ENCODE results near the genes SPEM3 and ZBTB4.

DNA sequence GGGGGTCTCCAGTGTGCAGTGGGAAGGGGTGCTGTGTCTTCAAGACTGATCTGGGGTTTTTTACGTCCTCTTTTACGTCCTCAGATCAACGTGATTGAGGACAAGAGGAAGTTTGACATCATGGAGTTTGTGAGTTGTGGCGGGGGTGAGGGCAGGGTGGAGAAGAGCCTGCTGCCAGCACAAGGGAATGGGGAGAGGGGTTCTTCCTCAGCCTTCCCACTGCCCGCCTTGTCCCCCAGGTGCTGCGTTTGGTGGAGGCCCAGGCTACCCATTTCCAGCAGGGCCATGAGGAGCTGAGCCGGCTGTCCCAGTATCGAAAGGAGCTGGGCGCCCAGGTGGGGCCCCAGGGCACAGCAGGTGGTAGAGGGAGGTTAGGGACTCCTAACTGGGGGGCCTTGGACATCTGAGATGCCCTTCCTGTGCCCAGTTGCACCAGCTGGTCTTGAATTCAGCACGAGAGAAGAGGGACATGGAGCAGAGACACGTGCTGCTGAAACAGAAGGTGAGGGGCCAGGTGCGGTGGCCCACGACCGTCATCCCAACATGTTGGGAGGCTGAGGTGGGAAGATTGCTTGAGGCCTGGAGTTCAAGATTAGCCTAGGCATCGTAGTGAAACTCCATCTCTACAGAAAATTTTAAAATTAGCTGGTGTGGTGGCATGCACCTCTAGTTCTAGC, 7.4 kb downstream of the ACAP1 start:
- PRO-cap, 2 experiments, result no peak in any of the 2 experiments

GRCh38 chr17:7346319-7347244, 5.4 kb upstream of the KCTD11 start:
- PRO-cap, 2 experiments, result no peak in any of the 2 experiments

- PRO-cap, 2 experiments, result peak in 2 of 2 experiments; most common plus-strand start chr17:7351344 (in 1); most common minus-strand start chr17:7351252 (in 1)
These were observed 533 bp upstream of the KCTD11 start for GRCh38 chr17:7351134-7352124.

DNA sequence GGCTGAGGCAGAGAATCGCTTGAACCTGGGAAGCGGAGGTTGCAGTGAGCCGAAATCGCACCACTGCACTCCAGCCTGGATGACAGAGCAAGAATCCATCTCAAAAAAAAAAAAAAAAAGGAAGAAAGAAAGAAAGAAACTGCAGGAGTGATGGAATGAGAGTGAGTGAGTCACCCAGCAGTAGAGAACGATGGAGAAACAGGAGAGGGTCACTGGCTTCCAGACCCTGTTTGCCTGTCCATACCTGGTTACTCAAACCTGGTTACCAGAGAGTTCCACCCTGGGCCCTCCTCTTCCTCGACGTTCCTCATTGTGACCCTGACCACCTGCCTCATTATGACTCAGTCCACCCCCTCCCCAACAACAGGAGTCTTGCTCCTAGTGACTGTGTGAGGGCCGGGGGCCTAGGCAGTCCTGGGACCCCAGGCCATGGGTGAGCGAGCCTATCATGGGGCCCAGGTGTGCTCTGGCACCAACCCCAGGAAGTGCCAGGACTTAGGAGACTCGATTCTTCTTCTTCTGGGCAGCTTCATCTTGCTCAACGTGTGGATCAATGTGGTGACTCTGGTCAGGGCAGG, at the start of gene SPEM3:
Gene SPEM3 (plus strand): TSS at position 384 of the 578 bp plus-strand sequence.
- PRO-cap, 2 experiments, result no peak in any of the 2 experiments

GRCh38 chr17:7478875-7479912, at the start of gene ZBTB4:
TSS of gene ZBTB4 (minus strand) at chr17:7479631.
- PRO-cap, 2 experiments, result peak in 1 of 2 experiments; most common plus-strand start chr17:7479335 (in 1); most common minus-strand start chr17:7479016 (in 1)

- PRO-cap, 2 experiments, result no peak in any of the 2 experiments
These were observed 12.0 kb downstream of the SLC35G6 start for GRCh38 chr17:7493168-7493822.

DNA sequence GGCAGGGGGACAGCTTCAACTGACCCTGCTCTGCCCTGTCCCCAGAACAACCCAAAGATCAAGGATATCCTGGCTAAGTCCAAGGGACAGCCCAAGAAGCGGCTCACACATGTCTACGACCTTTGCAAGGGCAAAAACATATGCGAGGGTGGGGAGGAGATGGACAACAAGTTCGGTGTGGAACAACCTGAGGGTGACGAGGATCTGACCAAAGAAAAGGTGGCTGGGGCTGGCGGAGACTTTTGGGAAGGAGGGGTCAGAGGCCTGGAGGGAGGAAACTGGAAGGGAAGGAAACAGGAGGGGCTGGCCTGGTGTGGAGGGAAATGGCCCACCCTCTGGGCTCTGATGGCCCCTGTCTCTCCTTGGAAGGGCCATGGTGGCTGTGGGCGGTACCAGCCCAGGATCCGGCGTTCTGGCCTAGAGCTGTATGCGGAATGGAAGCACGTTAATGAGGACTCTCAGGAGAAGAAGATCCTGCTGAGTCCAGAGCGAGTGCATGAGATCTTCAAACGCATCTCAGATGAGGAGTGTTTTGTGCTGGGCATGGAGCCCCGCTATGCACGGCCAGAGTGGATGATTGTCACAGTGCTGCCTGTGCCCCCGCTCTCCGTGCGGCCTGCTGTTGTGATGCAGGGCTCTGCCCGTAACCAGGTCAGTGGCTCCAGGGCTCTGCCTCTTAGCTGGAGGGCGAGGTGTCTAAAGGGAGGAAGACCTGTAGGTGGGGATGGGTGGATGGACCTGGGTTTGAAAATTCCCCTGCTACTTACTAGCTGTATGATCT, 15.3 kb downstream of the SLC35G6 start:
- PRO-cap, 2 experiments, result no peak in any of the 2 experiments

DNA sequence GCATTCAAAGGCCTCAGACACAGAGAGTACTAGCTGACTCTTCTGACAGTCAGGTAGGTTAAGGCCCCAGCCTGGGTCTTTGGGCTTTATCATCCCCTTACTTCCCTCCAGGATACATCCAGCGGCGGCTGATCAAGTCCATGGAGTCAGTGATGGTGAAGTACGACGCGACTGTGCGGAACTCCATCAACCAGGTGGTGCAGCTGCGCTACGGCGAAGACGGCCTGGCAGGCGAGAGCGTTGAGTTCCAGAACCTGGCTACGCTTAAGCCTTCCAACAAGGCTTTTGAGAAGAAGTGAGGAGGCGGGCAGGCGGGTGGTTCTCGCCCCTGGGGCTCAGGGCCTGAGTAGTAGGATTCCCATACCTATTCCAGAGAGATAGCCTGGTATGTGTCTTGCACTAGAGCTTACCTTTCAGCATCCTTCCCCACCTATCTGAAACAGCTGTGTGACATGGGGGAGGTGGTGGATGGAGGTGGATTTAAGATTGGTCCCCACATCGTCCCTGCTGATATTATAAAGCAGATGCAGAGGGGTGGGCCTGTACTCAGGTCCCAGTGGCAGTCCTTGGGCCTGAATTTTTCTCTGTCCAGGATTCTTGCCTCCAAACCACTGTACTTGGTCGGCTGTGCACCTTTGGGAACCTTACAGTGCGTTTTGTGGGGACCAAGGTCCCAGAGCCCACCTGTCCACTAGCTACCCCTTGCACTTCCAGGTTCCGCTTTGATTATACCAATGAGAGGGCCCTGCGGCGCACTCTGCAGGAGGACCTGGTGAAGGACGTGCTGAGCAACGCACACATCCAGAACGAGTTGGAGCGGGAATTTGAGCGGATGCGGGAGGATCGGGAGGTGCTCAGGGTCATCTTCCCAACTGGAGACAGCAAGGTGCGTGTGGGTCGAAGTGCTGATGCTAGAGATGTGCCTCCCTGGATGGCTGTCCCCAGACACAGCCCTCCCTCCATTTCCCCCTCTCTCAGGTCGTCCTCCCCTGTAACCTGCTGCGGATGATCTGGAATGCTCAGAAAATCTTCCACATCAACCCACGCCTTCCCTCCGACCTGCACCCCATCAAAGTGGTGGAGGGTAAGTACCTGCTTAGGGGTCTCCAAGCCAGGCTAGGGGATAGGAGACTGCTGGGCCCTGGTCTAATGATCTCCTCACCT, 21.5 kb downstream of the SLC35G6 start:
- PRO-cap, 2 experiments, result no peak in any of the 2 experiments

DNA sequence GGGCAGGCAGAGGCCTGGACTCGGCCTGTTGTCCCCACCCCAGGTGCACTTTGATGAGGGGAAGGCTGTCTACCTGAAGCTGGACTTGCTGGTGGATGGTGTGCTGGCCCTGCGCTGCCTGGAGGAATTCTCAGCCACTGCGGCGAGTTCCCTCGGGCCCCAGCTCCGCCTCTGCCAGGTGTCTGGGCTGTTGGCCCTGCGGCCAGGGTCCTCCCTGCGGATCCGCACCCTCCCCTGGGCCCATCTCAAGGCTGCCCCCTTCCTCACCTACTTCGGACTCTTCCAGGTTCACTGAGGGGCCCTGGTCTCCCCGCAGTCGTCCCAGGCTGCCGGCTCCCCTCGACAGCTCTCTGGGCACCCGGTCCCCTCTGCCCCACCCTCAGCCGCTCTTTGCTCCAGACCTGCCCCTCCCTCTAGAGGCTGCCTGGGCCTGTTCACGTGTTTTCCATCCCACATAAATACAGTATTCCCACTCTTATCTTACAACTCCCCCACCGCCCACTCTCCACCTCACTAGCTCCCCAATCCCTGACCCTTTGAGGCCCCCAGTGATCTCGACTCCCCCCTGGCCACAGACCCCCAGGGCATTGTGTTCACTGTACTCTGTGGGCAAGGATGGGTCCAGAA, 1.4 kb upstream of the TNFSF13 start:
- PRO-cap, 2 experiments, result no peak in any of the 2 experiments

DNA sequence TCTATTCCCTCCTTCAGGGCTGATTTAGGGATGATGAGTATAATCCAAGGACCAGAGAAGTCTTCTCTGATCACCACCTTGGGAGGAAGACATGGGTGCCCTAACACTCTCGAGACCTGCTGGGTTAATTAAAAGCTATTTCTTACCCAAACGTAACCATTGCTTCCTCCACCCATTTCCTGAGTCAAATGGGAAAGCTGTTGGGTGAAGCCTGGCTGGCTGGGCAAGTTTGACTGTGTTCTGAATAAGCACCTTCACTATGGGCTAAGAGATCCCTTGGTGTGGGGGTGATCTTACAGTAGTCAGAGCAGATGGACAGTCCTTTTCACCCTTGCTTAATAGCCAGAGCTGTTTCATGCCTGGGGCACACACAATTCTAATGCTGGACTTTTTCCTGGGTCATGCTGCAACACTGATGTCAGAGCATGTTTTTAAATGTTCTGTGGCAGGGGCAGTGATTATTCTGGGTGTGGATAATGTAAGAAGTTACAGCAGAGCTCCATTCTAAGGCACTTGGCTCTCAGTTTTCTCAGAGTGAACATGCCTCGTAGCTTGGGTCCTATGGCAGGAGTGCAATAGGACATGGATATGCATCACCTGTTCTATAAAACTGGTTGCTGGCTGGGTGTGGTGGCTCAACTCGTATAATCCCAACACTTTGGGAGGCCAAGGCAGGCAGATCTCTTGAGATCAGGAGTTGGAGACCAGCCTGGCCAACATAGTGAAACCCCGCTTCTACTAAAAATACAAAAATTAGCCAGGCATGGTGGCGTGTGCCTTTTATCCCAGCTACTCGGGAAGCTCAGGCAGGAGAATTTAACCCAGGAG, 2.9 kb downstream of the EIF4A1 start:
- PRO-cap, 2 experiments, result no peak in any of the 2 experiments

DNA sequence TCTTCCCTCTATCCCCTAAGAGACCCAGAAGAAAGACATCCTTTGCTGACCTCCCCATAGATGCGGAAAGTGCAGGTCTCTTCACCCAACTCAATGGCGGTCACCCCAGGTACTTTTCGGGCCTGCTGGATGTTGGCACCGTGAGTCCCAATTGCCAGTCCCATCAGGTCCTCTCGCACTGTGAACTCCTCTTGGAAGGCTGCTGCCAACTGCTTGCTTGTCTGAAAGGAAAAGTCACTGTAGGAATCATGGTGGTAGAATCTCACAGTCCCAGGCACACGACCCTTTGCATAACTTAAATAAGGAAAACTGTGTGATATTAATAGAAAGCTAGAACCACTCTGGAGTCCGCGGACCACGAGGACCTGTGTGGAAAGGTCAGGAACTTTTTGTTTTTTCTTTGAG, 5.9 kb upstream of the SOX15 start:
- PRO-cap, 2 experiments, result no peak in any of the 2 experiments

- PRO-cap, 2 experiments, result no peak in any of the 2 experiments
These were observed 9.0 kb upstream of the ATP1B2 start for GRCh38 chr17:7641748-7642132.

GRCh38 chr17:7717926-7718097, 268 bp downstream of the DNAH2 start:
- PRO-cap, 2 experiments, result no peak in any of the 2 experiments

GRCh38 chr17:7803929-7804466, 30.0 kb upstream of the KDM6B start:
- PRO-cap, 2 experiments, result no peak in any of the 2 experiments

DNA sequence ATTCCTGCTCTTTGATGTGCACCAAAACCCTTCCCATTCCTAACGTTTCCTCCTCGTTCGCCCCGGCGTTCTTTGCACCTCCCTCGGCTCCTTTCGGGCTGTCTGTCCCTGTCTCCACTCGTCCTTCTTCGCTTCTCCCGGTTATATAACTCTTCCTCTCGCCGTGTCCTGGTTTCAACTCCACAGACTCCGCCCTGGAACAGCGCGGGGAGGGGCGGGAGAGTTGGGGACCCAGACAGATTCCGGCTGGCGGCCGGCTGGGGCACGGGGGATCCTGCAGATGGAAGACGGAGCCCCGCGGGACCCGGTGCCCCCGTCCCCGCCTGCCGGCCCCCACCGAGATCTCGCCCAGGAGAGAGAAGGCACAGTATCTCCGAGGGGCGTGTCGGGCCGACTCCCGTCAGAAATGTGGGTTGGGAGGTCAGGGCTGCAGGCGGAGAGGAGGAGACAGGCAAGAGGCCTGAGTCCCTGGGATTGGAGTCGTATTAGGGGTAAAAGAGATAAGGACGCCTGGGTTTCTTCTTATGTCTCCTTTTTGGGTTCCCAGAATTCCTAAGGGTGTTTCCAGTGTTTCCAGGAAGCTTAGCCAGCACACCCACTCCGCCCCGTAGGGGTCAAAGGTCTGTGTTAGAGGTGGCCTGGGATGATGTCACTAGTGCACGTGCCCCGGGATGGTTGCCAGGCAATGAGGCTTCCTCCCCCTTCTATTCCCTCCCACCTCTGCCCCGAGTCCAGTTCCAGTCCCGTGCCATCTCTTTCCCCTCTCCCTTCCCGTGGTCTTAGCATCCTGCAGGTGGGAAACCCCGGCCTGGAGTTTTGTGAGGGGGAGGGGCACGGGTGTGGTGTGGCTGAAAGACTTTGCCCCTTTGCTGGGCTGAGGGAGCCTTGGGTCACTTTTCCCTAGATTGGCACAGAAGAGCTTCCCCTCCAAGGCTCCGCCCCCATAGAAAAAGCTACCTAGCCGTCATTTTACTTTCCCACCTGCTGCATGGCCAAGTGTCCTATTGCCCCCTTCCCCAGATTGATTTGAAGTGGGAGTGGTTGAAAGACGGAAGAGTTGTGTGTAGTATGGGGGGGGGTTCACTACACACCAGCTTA, 2.5 kb downstream of the KDM6B start:
- PRO-cap, 2 experiments, result peak in 1 of 2 experiments; most common plus-strand start position 238 of the sequence (in 1); most common minus-strand start position 120 of the sequence (in 1)

DNA sequence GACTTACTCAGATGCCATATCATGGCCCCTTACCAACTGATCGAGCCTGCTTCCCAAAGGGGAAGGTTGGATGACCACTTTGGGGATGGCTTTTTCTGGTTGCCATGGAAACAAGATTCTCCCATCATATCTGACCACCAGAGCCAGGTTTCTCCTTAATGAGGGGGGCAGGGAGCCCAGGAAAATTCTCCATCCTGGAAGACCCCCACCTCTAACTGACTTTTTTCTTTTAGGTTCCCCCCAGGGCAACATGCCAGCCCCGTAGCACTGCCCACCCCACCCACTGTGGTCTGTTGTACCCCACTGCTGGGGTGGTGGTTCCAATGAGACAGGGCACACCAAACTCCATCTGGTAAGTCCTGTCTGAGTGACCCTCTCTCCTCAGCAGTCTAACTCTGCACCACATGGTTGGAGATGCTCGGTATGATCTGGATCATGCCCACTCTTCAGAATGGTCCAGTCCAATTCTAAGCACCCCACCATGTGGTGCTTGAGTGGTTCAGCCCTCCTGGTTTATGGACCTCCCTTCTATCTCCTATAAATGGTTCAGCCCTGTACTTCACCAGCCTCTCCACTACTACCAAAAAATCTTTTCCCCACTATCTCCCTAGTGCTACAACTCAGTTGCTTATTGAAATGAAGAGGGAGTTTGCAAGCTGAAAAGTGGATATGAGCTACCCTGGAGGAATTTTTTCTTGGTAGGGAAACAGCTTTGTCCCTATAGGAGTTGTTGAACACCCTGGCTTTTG, 5.8 kb downstream of the KDM6B start:
- PRO-cap, 2 experiments, result peak in 1 of 2 experiments; most common plus-strand start position 588 of the sequence (in 1); most common minus-strand start position 395 of the sequence (in 1)

DNA sequence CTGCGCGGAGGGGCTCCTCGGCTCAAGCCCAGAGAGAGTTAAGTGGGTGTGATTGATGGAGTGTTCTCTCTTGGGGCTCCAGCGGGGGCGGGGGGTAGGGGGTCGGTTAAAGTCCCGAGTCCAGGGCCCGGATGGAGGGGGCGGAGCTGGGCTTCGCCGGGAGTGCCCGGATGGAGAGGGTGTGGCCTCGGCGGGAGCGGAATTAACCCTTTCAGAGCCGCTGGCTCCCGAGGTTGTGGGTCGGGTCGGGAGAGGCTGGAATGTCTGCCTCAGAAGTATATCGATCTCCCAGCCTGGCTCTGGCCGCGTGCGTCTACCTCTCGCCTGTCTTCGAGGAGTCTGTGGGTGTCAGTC, 8.1 kb downstream of the KDM6B start:
- PRO-cap, 2 experiments, result peak in 1 of 2 experiments; most common plus-strand start position 214 of the sequence (in 1); most common minus-strand start position 133 of the sequence (in 1)

DNA sequence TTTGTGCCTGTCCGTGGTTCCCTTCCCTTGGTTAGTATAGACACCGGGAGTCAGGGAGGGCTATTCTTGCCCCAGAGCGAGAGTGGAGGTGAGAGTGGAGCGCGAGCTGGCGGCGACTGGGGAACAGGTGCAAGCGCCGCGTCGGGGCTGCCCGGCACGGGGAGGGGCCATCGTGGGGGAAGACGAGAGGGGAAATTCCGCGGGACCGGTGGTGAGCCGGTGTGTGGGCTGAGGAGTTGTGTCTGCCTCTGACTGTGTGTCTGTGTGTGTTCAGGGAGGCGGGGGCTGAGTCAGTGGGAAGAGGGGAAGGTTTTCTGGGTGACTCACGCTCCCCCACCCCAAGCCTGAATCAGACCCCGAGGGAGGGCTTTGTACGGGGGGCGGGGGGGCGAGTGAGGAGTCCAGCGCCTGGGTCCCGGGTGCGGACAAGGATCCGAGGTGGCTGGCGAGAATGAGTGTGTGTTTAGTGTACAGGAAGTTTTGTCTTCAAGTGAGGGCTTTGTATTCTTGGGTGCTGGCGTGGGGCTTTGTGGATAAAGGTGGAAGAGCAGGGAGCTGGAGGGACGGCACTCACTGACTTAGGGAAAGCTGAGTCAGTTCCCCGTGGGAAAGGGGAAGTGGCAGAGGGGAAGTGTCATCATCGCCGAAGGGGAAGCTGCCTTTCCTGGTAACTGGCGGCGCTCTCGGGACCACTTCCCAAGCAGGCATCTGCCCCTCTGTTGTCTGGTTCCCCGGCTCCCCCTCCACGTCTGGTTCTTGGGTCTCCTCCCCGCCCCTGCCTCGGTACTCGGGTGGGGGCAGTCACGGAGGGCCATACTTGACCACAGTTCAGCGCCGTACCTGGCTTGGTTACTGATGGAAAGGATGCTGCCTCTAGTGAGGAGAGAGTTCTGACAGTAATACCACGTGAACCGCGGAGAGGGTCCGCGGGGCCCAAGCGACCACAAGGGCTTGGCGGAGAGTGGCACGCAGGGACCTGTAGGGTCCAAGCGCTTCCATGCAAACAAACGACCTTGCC, 8.8 kb downstream of the KDM6B start:
- PRO-cap, 2 experiments, result peak in 1 of 2 experiments; most common plus-strand start position 372 of the sequence (in 1); most common minus-strand start position 118 of the sequence (in 1)

DNA sequence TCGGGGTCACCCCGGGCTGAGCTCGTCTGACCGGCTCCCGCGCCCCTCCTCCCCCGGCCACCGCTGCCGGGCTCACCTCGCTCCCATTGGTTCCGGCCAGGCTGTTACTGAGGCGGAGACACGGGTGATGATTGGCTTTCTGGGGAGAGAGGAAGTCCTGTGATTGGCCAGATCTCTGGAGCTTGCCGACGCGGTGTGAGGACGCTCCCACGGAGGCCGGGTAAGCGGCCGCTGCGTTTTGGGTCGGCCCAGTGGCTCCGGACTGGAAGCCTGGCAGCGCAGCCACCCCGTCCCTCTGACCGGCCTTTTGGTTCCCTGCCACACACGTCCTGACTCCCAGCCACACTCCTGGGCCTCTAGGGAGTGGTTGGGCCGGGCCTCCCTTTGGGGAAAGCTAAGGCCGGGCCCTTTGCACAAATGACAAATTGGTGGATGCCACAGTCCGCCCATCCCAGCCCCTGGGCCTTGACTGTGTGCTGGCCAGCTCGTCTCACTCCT, 10.0 kb upstream of the TMEM88 start:
- PRO-cap, 2 experiments, result peak in 1 of 2 experiments; most common plus-strand start position 210 of the sequence (in 1); most common minus-strand start position 74 of the sequence (in 1)

- PRO-cap, 2 experiments, result no peak in any of the 2 experiments
These were observed 6.9 kb upstream of the TMEM88 start for GRCh38 chr17:7847795-7848587.